Sciatic nerve (tissue), 1 donor: ENCODE data around the gene KCNA6.

GRCh38 chr12:3122970-3123401 lies 45.8 kb downstream of the TSPAN9 start:
- PRO-cap, result no peak

GRCh38 chr12:3199448-3199882 lies 122.3 kb downstream of the TSPAN9 start:
- PRO-cap, result no peak

DNA sequence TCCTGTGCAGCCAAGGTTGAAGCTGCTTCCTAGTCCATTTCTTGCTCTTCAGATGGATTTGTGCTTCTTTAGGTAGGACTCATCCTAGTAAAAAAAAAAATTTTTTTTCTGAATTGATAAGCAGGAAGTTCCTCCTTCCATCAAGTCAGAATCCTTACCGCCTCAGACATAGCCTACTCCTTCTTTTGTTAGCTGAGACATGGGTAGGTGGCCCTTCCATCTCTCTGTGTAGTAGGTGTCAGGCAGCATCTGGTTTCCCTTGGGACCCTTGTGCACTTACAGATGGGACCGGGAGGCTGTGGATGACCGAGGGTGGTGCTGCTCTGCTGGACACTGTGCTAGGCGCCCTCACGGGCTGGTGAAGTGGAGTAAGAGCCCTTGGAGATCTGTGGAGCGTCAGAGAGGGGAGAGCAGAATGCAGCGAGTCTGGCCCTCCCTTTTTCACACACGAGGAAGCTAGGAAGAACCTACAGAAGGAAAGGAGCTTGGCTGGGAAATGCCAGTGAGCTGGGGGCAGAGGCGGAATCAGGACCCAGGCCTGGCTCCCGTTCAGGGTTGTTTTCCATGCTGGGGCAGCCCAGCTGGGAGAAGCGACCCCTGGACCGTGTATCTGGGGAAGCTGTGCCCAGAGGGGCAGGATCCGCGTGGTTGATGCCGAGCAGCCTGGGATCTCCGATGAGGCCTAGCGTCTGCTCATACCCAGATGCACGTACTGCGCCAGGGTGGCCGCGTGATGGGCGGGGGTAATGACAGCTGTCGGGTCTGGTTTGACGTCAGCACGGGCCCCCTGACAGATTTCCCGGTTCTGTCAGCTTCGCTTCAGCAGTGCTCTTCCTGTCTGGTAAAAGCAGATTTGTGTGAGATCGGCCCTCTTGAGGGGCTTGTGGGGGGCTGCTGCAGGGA lies 147.1 kb downstream of the TSPAN9 start:
- PRO-cap, result no peak

DNA sequence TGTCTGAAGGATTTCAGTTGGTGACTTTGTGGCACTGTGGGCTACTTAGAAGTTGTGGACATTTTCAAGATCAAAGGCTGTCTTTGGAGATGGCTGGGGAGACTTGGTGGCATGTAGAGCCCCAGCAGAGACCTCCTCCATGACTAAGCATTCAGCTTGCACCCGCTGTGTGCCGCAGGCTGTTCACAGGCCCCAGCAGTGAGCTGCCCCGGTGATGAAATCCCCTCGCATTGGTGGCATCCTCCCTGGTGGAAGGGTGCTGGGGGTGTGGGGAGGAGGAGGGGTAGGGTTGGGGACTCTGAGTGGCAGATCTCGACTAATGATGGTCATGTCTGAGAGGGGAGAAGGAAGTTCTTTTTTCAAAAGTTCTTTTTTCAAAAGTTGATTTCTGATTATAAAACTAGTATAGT lies 173.9 kb downstream of the TSPAN9 start:
- PRO-cap, result no peak

GRCh38 chr12:3366014-3366553 lies 124.9 kb upstream of the PRMT8 start:
- PRO-cap, result no peak

GRCh38 chr12:3674173-3674508 lies 78.8 kb downstream of the CRACR2A start:
- PRO-cap, result no peak

DNA sequence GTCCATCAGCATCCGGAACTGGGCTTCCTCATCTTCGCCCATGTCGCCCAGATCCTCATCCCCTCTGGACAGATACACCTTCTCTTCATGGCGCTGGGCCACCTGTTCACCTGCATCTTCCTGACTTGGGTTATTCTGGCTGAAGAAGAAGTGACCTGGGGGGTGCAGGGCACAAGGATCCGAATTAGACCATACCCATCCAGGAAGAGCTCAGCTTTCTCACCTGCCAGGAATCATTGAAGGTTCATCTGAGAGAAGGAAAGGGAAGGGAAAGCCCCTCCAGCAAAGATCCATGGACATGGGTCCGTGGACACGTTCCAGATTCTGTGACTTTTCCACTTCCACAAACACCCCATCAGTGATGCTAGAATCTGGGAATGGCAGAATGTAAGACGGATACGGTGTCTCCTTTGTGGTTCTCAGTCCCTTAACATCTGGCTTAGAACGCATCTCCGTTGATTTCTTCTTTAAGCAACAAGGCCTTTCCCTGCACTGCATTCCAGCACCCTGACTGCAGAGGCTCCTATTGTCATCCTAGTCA lies 73.9 kb downstream of the CRACR2A start:
- PRO-cap, result no peak

GRCh38 chr12:3732635-3733481 lies 20.1 kb downstream of the CRACR2A start:
- PRO-cap, result no peak

GRCh38 chr12:3865933-3866732 lies 7.1 kb downstream of the PARP11 start:
- PRO-cap, result no peak

DNA sequence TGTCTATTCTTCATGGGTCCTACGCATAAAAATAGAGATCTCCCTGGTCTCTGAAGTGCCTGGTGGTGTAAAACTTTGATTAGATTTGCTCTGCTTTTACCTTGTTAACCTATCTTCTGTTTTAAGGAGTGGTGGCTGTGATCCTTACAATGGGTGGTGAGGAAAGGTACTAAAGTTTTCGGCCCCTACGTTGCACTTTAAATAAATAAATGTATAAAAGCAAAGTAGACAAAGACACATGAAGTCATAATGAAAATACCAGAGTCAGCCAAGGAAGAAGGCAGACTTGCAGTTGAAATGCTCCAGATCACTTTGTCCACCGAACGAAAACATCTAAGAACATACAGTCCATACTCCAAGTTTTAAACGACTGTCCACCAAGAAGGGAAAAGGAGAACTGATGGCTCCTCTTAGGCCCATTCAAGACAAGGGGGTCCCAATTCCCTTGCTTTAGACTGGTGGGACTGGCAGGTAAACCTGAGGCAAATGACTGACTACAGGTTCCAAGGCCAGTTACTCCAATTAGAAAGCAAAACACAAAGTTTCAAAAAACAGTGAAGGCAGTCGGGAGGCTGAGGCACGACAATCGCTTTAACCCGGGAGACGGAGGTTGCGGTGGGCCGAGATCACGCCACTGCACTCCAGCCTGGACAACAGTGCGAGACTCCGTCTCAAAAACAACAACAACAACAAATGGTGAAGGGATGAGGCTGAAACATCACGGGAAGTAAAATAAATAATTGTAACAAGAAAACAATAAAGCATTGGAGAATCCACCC lies 757 bp downstream of the PARP11 start:
- PRO-cap, result no peak

DNA sequence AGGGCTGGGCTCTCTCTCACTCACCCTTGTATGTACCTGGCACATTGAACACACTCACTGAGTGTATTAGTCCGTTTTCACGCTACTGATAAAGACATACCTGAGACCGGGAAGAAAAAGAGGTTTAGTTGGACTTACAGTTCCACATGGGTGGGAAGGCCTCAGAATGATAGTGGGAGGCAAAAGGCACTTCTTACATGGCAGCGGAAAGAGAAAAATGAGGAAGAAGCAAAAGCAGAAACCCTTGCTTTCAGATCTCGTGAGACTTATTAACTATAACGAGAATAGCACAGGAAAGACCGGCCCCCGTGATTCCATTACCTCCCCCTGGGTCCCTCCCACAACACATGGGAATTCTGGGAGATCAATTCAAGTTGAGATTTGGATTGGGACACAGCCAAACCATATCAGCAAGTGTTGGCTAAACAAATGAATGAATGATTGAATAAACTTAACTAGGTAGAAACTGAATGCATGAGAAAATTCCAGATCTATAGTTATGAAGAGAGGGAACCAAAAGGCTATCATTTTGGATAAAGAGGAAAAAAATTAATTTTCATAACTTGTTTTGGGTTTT lies 85.3 kb upstream of the PARP11 start:
- PRO-cap, result no peak

DNA sequence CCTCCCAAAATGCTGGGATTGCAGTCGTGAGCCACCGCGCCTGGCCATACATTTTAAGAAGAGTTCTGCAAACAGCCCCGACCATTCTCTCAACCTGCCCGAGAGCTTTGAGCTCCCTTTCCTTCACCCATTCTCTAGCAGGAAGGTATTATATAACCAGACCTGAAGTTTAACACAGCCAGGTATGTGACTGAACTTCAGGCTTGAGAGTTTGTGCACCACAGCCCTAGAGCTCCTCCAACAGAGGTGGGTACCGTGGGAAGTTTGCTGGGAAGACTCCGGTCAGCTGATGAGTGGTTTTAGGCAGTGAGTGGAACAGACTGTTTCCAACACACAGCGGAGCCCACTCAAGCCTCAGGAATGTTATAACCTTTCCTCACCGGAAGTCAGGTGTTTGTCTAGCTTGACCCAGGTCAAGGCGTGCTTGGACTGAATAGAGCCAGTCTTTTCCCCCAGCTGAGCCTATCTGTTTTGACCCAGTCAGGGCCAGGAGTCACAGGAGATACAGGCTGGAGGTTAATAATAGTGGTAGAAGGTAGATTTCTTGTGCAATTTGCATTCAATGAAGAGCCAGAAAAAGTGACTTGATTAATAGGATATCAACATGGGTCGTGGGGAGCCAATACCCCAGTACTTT lies 138.3 kb upstream of the PARP11 start:
- PRO-cap, result no peak

DNA sequence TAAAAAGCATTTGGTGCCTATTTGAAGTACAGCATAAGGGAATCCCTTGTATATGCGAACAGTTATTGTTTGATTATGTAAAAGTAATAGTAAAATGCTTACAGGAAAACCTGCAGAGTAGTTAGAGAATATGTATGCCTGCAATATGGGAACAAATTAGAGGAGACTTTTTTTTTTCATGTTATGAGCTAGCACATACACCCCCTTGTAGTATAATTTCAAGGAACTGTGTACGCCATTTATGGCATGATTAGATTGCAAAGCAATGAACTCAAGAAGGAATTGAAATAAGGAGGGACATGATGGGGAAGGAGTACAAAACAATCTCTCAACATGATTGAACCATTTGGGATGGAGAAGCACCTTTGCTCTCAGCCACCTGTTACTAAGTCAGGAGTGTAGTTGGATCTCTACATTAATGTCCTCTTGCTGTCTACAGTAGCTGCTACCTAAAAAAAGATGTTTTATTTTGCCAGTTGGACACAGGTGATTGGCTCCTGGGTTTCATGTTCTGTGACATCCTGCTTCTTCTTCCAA lies 20.8 kb upstream of the TIGAR start:
- PRO-cap, result no peak

GRCh38 chr12:4303676-4304889 lies 16.9 kb upstream of the TIGAR start:
- PRO-cap, result no peak

- PRO-cap, result no peak
These were observed 4.9 kb upstream of the DYRK4 start for GRCh38 chr12:4557160-4557506.

- PRO-cap, result bidirectional peak, plus-strand start at chr12:4809303, minus-strand start at chr12:4809227
These were observed at the start of gene KCNA6 for GRCh38 chr12:4809168-4809879. Gene KCNA6, plus strand, starts transcription at chr12:4809334.

DNA sequence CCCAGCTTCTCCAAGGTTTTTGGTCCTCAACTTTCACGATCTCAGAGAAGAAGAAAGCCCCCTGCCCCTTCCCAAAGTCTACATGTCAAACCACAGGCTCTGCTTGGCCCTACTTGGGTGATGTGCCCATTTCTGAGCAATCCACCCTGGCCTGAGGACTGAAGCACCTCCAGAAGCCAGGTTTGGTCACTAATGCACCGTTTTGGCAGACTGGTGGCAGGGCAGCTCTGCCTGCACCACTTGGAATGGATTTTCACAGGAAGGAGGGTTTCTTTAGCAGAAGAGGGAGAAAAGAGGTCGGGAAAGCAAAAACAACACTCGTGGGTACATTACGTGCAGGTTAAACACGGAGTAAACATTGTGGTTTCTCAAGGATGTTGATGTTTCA lies 70.7 kb downstream of the KCNA5 start:
- PRO-cap, result no peak

GRCh38 chr12:5114737-5115030 lies 71.0 kb downstream of the KCNA5 start:
- PRO-cap, result no peak

- PRO-cap, result no peak
These were observed 78.1 kb downstream of the KCNA5 start for GRCh38 chr12:5121829-5122169.

DNA sequence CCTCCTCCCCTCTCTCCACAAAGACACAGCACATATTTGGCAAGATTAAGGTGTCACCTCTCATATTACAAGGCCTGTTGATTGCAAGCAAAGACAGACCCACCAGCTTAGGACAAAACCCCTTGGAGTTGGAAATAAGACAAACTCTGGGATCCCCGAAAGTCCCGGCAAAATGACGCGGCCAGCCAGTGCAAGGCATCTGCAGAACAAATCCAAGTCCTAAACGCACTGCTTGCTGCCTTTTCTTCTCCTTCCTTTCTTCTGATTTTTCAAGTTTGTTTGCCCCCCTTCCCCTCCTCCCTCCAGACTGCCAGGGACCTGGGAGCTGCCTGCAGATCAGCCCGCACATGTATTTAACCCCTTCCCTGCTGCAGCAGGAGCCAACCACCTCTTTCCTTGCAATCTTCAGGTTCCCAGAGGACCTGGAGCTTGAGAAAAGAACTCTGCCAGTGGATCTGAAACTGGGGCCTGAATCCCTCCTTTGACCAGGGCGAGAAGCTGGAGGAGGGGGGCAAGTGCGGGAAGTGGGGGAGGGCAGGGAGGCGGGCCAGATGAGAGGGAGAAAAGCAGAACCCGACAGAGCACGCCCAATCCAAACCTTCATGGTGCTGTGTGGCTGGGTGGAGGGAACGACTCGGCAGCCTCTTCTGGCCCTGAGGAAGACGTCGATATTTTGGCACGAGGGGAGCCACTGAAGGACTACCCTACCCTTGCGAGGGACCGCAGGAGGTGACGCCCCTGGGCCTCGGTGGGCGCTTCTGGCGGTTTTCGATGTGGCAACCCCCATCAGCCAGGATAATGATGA lies 2.0 kb upstream of the NTF3 start:
- PRO-cap, result no peak